ENCODE measurements around a stretch of chr13.

DNA sequence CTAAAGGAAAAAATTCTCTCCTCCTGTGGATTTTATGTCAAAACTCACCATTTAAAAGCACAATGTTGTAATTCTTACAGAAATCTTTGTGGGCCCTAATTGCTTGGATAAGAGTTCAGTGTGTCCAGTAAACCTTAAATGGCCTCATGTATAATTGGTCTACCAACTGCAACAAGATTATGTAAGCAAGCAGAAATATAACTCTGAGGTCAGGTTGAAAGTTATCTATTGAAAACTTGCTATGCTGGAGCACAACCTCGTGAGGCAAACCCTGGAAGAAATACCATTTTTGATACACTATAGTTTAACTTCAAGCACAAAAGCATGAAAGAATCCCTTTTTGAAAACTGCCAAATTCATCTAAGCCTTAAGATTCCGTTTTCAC, 21.9 kb downstream of the VWA8 start:
- PRO-cap, 7 experiments = no peak in any of the 7 experiments
- RAMPAGE, long total RNA, 2 experiments = no peak in any of the 2 experiments

DNA sequence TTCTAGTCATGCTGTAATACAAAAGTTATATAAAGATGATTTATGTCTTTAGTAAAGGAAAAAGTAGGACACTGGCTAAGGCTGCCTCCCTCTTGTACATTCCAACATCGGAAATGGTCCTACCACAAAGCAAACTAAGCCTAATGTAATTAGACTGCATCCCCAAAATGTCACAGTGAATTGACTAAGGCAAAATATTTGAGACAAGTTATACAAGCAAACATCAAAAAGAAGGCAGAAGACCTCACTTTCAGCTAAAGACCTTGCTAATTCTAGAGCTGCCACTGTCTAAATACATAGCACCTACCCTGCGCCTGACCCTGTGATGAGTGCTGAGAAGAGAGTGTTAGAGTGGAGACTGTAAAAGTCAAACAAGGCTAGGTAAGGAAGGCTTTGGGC, 852 bp upstream of the VWA8 start:
- PRO-cap, 7 experiments = no peak in any of the 7 experiments
- RAMPAGE, long total RNA, 2 experiments = no peak in any of the 2 experiments

GRCh38 chr13:42301315-42302200, 29.6 kb downstream of the AKAP11 start:
- PRO-cap, 7 experiments = no peak in any of the 7 experiments
- RAMPAGE, long total RNA, 2 experiments = no peak in any of the 2 experiments

- PRO-cap, 7 experiments = no peak in any of the 7 experiments
- RAMPAGE, long total RNA, 2 experiments = no peak in any of the 2 experiments
These were observed 31.6 kb downstream of the AKAP11 start for GRCh38 chr13:42303344-42304147.

DNA sequence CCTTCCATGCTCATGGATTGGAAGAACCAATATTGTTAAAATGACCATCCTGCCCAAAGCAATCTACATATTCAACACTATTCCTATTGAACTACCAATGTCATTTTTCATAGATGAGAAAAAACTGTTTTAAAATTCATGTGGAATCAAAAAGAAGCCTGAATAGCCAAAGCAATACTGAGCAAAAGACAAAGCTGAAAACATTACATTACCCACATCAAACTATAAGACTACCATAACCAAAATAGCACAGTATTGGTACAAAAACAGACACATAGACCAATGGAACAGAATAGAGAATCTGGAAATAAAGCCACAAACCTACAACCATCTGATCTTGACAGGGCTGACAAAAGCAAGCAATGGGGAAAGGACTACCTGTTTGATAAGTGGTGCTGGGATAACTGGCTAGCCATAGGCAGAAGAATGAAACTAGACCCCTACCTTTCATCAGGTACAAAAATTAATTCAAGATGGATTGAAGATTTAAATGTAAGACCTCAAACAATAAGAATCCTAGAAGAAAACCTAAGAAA, 123.0 kb upstream of the TNFSF11 start:
- PRO-cap, 7 experiments = no peak in any of the 7 experiments
- RAMPAGE, long total RNA, 2 experiments = no peak in any of the 2 experiments

DNA sequence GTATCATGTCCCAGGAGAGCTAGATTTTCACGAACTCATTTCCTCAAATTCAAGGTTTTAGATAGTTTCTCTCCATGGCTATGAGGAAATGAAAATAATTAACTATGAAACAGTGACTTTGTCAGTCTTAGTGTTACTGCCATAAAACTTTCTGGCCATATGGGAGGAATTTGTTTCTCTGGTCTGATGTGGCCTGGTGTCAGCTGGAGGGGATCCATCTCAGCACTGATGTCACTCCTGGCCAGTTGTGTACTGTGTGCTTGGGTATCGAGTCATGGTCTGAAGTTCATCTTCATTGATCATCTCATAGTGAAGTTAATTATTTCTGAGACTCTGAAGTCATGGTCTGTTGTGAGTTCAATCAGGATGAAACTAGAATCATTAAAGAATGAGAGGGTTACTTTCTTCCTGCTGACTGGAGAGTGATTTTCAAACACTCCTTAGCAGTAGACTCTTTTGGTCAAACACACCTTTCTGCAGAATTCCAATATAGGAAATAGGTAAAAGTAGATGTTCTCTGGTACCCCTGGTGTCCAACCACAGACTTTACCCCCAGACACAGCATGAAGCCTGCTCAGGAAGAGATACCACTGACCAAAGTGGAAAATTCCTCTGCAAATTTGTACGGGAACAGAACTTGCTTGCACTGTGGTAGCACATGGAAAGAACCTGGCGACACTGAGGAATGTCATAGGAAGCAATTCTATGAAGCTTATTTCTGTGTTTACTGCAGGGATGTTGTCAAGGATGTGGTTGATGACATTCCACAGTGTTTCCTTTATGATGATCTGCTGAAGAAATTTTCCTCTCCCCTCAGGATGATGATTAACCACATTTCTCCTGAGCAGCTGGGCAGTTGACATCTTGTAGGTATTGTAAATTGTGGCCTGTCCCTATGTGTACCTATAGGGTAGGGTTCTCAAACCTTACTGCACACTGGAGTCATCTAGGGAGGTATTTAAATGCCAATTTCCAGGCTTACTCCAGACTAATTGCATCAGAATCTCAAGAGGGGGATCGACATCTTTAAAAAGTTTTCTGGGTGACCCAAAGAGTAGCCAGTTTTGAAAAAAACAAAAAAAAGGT, 49.0 kb upstream of the TNFSF11 start:
- PRO-cap, 7 experiments = no peak in any of the 7 experiments
- RAMPAGE, long total RNA, 2 experiments = no peak in any of the 2 experiments

DNA sequence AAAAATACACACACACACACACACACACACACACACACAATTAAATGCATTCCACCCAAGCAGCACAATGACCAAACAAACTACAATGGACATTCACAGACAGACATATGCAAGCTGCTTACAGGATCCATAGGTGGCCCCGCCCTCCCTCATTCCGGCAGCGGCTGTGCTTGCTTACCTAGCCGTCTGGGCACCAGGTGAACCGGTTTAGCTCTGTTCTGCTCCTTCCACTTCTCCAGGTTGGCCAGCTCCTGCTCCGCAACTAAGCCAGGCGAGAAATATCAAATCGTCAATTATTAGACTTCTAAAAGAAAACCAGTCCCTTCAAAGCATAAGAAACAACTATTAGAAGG, 23.1 kb downstream of the EPSTI1 start:
- PRO-cap, 7 experiments = no peak in any of the 7 experiments
- RAMPAGE, long total RNA, 2 experiments = no peak in any of the 2 experiments

DNA sequence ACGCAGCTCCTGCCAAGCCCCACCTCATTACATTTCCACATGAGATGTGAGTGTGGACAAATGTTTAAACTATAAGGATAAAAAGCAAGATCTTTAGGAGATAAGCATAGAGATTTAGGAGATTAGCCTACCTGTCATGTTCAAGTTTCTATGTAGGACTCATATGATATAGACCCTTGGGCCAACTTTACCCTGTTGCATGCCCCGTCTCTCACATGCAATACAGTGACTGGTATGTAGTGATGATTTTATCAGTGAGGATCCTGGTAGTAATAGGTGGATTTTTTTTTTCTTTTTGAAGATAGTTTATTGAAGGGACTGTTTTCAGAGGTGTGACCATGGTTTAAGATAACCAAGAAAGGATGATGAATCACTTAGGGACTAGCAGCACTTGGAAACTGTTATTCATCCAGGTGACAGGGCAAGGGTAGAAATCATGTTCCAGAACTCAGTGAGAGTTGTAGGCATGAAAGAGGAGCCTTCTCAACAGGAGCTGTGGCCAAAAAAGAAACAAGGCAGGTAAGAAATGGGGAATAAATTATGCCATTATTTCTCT, 38.5 kb downstream of the DNAJC15 start:
- PRO-cap, 7 experiments = no peak in any of the 7 experiments
- RAMPAGE, long total RNA, 2 experiments = no peak in any of the 2 experiments

- PRO-cap, 7 experiments = no peak in any of the 7 experiments
- RAMPAGE, long total RNA, 2 experiments = no peak in any of the 2 experiments
These were observed 308.2 kb downstream of the DNAJC15 start for GRCh38 chr13:43331667-43331948.

GRCh38 chr13:44106290-44106974, 54.6 kb downstream of the SMIM2 start:
- PRO-cap, 7 experiments = no peak in any of the 7 experiments
- RAMPAGE, long total RNA, 2 experiments = no peak in any of the 2 experiments

GRCh38 chr13:44191256-44191911, 30.3 kb upstream of the SMIM2 start:
- PRO-cap, 7 experiments = peak in 2 of 7 experiments; most common plus-strand start chr13:44191645 (in 2); most common minus-strand start chr13:44191569 (in 2)
- RAMPAGE, long total RNA, 2 experiments = no peak in any of the 2 experiments

DNA sequence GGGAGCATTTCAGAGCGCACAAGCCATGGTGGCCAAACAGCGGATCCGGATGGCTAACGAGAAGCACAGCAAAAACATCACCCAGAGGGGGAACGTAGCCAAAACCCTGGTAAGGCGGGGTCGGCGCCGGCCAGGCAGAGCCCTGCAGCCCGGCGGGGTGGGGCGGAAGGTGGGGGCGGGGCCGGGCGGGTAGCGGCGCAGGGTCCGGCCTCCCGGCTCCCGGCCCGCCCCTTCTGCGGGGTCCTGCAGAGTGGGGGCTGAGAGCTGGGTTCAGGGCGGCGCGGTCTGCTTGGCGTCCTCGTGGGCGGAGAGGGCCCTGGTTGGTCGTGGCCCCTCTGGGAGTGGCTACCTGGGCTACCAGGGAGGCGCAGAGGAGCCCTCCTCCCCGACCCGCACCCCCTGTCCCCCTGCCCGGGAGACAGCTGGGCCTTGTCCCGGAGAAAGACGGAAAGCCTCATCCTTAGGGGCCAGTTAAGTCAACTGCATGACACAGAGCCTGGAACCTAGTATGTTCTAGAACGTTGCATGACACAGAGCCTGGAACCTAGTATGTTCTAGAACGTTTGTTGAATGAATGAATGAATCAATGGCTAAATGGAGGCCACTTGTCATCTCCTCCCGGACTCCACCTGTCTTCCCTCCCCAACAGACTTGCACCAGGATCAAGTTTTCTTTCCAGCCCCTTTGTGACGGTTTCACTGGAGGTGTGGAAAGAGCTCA, 537 bp downstream of the SERP2 start:
- PRO-cap, 7 experiments = peak in 7 of 7 experiments; most common plus-strand start position 248 of the sequence (in 7); most common minus-strand start position 235 of the sequence (in 3)
- RAMPAGE, long total RNA, 2 experiments = no peak in any of the 2 experiments

- PRO-cap, 7 experiments = no peak in any of the 7 experiments
- RAMPAGE, long total RNA, 2 experiments = no peak in any of the 2 experiments
These were observed 19.8 kb downstream of the SERP2 start for GRCh38 chr13:44393339-44393925.

- PRO-cap, 7 experiments = no peak in any of the 7 experiments
- RAMPAGE, long total RNA, 2 experiments = no peak in any of the 2 experiments
These were observed 30.6 kb downstream of the SERP2 start for GRCh38 chr13:44404007-44404921.

DNA sequence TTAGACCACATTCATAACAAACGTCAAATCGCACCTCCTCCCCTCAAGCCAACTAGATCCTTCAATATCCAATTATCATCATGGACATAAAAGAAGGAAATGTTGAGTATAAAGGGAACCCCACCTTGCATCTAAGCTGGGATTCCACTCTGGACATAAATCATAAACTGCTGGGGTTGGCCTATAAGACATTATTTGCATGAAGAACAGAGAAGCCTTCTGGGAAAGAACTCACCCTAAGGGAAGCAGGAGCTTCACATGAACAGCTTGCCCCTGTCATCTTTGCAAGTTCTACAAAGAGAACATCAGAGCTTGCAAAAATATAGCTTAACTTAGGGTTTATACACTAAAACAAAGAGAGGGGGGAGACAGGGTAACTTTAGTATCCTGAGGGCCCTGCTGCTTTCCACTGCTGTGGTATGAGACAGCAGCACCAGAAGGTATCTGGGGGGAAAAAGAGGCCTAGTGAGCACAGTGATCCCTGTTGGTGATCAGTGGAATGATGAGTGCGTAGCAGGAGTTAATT, 116.0 kb upstream of the TSC22D1 start:
- PRO-cap, 7 experiments = no peak in any of the 7 experiments
- RAMPAGE, long total RNA, 2 experiments = no peak in any of the 2 experiments

DNA sequence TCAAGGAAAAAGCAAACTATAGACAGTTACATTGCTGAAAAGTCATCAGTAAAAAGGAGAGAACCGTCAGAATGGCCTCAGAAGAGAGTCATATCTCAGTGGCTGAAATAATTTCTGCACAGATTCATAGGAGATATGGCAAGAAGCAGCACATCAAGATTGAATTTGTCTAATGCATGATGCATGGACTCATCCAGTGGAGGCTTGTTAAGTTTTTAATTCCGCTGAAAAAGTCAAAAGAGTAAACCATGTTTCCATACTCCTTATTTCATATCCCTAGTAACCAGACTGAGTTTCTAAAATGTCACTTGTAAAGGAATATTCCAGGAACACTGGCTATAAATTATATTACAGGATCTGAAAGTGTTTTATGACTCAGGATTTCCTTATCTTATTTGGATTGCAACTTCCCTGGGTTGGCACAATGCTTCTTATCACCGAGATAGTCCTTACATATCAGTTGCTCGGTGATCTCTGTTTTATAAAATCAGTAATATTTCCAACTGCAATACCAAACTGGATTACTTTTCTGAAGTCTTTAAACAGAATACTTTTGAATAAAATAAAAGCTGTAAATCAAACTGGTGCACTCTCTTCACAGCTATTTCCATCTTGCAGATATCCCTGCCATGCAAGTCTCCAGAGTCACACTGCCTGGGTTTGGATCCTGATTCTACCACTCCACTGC, 180.2 kb upstream of the TSC22D1 start:
- PRO-cap, 7 experiments = no peak in any of the 7 experiments
- RAMPAGE, long total RNA, 2 experiments = no peak in any of the 2 experiments

DNA sequence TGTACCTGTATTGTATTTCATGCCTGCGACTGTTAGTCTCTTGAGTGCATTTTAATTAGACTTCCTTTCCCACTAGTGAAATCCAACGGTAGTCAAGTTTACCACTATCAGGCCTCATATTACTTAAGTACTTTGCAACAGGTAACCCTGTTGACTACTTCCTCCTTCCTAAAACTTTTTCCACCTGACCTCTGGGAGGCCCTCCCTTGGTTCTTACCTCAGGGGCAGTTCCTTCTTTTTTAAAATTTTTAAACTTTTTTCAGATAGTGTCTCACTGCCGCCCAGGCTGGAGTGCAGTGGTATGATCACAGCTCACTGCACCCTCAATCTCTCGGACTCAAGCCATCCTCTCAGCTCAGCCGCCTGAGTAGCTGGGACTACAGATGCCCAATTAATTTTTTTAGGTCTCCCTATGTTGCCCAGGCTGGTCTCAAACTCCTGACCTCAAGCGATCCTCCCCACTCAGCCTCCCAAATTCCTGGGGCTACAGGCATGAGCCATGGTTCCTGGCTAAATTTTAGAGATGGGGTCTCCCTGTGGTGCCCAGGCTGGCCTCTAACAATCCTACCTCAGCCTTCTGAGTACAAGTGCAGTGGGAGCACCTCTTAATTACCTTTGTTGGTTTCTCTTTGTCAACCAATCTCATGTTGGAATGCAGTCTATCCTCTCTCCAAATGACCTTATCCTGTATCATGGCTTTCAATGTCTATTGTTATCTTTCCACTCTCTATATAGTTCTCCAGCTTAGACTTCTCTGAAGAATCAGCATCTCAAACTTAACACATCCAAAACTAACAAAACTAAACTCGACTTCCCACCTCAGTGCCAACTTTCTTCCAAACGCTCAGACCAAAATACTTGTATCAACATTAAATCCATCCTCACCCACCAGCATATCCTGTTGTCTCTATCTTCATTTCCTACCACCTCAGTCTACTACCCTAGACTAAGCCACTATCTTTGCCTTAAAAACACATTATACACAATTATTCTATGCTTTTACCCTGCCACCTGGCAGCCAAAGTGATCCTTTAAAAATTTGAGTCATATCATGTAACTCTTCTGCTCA, 6.9 kb downstream of the TPT1 start:
- PRO-cap, 7 experiments = no peak in any of the 7 experiments
- RAMPAGE, long total RNA, 2 experiments = no peak in any of the 2 experiments

- PRO-cap, 7 experiments = no peak in any of the 7 experiments
- RAMPAGE, long total RNA, 2 experiments = start-site peak on the minus strand in 1 of 2 experiments, at chr13:45339529-45339603 at its widest, 960 reads per replicate
These were observed 1.6 kb downstream of the TPT1 start for GRCh38 chr13:45339378-45339703.

DNA sequence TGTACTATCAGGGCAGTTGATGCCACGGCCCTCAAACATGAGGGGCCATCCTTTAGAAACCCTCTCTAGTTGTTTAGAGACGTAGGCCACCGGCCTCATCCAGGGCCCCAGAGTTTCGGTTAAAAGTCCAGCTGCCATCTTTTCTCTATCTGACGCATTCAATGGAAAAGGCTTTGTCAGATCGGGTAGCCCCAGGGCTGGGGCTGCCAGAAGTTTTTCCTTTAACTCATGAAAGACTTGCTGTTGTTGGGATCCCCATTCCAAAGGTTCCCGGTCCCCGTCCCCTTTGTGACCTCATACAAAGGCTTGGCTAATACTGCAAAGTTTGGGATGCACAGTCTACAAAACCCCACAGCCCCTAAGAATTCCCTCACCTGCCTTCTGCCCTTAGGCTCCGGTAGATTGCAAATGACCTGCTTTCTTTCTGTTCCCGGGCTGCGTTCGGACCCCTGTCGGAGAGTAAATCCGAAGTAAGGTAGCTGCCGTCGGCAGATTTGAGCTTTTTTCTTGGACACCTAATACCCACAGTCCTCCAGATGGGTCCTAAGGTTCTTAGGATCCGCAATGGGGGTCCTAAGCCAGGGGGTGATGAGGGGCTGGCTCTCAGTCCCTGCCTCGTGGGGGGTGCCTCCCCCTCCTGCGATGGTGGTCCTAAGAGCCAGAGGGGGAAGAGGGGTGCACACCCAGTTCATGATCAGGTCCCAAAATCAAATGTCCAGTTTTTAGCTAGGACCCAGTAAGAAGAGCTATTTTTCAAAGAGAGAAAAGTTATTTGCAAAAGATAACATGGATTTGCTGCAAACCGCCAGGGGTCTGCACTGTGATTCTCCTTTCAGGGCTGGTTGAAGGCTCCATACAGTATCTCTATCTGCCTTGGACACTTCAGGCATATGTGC, 34.6 kb downstream of the SLC25A30 start:
- PRO-cap, 7 experiments = no peak in any of the 7 experiments
- RAMPAGE, long total RNA, 2 experiments = no peak in any of the 2 experiments

GRCh38 chr13:45434530-45435429, 16.6 kb upstream of the SLC25A30 start:
- PRO-cap, 7 experiments = no peak in any of the 7 experiments
- RAMPAGE, long total RNA, 2 experiments = no peak in any of the 2 experiments